ENCODE measurements around the genes SPATA31C2, SPIN1 and NXNL2.

GRCh38 chr9:88138181-88138644 lies at the start of gene SPATA31C2:
Gene SPATA31C2, minus strand, starts transcription at chr9:88138475.
- PRO-cap: no peak
- RAMPAGE, long total RNA, 4 experiments: no peak in any of the 4 experiments

DNA sequence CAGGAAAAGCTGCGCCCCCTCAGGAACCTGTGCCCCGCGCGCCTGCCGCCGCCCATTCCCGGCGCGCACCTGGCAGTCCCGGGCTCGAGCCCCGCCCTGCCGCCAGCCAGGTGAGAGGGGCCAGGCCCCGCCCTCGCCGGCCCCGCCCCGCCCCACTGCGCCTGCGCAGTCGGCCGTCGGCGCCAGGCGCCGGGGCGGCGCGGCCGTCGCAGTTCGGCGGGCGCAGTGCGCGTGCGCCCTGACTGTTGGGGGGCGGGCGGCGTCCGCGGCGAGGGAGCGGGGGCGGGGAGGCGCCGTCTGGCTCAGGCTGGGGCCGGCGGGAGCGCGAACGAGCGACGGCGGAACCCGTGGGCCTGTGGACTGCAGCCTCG lies at the start of gene SPIN1:
SPIN1 (plus strand) TSS at position 288 of the 371 bp plus-strand sequence.
- PRO-cap: bidirectional peak, plus-strand start at position 296 of the sequence, minus-strand start at position 135 of the sequence
- RAMPAGE, long total RNA, 4 experiments: start-site peak on the plus strand in 4 of 4 experiments, centred at positions 288 to 305 of the sequence, 433 to 1,089 reads per replicate

- PRO-cap: unidirectional peak, plus-strand start at chr9:88535178
- RAMPAGE, long total RNA, 4 experiments: start-site peak on the plus strand in 3 of 4 experiments, at chr9:88535102-88535212 at its widest, 6 to 17 reads per replicate
Measured at GRCh38 chr9:88535034-88535308, at the start of gene NXNL2. Gene NXNL2, plus strand, starts transcription at chr9:88535178.

DNA sequence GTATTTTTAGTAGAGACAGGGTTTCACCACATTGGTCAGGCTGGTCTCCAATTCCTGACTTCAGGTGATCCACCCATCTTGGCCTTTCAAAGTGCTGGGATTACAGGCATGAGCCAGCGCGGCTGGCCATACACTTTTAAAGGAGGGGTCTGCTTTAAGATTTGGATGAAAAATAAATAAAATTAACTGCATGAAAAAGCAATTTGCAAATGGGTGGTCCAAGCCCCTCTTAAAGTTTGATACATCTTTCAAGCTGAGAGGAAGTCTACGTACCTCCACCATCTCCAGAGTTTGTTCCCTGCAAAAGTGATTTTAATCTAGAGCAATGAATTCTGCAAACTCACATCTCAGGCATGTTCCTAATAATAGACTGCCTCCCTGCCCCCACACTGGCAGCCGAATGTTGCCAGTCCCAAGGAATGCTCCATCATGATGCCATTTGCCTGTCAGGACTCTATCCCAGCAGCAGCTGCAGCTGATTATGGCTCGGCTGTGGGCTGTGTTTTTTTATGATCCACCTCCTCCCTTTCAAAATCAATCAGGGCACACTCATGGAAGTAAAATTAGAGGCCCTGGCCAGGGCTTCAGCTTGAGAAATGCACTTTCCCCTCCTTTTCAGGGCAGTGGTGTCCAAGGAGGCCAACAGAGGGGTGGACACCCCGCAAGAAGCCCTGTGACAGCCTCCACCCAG lies 176.9 kb upstream of the S1PR3 start:
- PRO-cap: unidirectional peak, plus-strand start at position 435 of the sequence
- RAMPAGE, long total RNA, 4 experiments: no peak in any of the 4 experiments

DNA sequence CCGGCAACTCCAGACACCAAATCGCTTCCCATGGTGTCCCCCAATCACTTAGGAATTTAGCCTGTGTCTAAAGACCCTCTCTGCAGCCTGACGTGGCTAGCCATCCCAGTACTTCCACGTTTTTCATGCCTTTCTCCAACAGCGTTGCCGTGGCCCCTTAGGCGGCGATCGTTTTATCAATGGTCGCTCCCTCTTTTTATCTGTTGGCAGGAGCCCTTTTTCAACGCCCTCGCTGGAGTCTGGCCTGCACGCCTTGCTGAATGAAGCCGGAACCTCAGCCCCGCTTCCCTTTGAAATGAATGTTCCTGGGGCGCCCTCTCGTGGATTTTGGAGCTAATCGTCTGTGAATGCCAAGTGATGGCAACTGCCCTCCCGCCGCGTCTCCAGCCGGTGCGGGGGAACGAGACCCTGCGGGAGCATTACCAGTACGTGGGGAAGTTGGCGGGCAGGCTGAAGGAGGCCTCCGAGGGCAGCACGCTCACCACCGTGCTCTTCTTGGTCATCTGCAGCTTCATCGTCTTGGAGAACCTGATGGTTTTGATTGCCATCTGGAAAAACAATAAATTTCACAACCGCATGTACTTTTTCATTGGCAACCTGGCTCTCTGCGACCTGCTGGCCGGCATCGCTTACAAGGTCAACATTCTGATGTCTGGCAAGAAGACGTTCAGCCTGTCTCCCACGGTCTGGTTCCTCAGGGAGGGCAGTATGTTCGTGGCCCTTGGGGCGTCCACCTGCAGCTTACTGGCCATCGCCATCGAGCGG lies 9.8 kb downstream of the S1PR3 start:
- PRO-cap: no peak
- RAMPAGE, long total RNA, 4 experiments: start-site peak on the minus strand in 1 of 4 experiments, centred at position 482 of the sequence, 6 reads per replicate

- PRO-cap: no peak
- RAMPAGE, long total RNA, 4 experiments: no peak in any of the 4 experiments
Measured at GRCh38 chr9:89316989-89317690, 1.2 kb upstream of the SECISBP2 start.

- PRO-cap: no peak
- RAMPAGE, long total RNA, 4 experiments: no peak in any of the 4 experiments
Measured at GRCh38 chr9:89536095-89536724, 38.3 kb upstream of the SEMA4D start.

DNA sequence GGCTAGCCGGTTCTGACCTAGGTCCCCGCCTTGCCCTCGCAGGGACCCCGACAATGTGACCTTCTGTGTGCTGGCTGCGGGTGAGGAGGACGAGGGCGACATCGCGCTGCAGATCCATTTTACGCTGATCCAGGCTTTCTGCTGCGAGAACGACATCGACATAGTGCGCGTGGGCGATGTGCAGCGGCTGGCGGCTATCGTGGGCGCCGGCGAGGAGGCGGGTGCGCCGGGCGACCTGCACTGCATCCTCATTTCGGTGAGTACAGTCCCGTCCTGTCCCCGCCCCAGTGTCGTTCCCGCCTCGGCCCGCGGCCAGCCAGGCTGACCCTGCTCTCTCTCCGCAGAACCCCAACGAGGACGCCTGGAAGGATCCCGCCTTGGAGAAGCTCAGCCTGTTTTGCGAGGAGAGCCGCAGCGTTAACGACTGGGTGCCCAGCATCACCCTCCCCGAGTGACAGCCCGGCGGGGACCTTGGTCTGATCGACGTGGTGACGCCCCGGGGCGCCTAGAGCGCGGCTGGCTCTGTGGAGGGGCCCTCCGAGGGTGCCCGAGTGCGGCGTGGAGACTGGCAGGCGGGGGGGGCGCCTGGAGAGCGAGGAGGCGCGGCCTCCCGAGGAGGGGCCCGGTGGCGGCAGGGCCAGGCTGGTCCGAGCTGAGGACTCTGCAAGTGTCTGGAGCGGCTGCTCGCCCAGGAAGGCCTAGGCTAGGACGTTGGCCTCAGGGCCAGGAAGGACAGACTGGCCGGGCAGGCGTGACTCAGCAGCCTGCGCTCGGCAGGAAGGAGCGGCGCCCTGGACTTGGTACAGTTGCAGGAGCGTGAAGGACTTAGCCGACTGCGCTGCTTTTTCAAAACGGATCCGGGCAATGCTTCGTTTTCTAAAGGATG lies 1.1 kb downstream of the GADD45G start:
- PRO-cap: bidirectional peak, plus-strand start at position 64 of the sequence, minus-strand start outside the sequence; unidirectional peak, plus-strand start at position 354 of the sequence; bidirectional peak, plus-strand start at position 803 of the sequence, minus-strand start at position 696 of the sequence
- RAMPAGE, long total RNA, 4 experiments: no peak in any of the 4 experiments

GRCh38 chr9:89654316-89654844 lies 49.6 kb downstream of the GADD45G start:
- PRO-cap: no peak
- RAMPAGE, long total RNA, 4 experiments: no peak in any of the 4 experiments

- PRO-cap: no peak
- RAMPAGE, long total RNA, 4 experiments: no peak in any of the 4 experiments
Measured at GRCh38 chr9:89656002-89656746, 51.4 kb downstream of the GADD45G start.

DNA sequence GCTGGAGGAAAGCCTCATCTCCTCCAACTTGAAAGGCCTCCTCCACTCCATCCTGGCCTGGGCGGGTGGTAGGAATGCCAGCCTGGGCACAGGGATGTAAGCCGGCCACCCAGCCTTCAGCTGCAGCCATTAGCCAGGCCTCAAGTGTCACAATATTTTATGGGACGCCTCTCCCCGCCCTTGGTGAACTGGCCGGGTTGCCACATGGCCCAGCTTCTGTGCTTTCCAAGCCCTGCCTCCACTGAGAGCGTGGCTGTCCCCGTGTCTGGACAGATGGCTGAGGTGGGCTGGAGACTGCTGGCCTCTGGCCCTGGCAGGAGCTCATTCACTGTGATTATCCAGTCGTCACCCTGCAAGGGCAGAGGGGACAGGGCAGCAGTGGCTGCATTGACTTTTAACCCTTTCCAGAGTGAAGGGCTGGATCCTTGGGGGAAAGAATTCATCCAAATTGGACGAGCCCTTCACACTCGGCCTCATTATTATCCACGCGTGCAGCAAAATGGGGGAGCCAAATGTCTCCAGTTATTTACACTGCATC lies 70.6 kb downstream of the GADD45G start:
- PRO-cap: no peak
- RAMPAGE, long total RNA, 4 experiments: no peak in any of the 4 experiments

- PRO-cap: no peak
- RAMPAGE, long total RNA, 4 experiments: no peak in any of the 4 experiments
Measured at GRCh38 chr9:89701297-89701557, 96.4 kb downstream of the GADD45G start.

DNA sequence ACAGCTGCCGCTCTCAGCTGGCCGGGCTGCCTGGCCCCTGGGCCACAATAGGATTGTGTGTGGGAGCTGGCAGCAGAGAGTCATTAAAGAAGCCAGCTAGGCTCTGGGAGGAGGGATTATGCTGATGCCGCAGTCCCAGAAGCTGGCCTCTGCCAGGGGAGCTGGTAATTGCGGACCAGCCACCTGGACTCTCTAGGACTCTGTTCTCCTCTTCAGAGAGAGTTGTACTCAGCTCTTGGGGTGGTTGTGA lies 145.5 kb downstream of the GADD45G start:
- PRO-cap: no peak
- RAMPAGE, long total RNA, 4 experiments: no peak in any of the 4 experiments

GRCh38 chr9:89844511-89845146 lies 239.8 kb downstream of the GADD45G start:
- PRO-cap: no peak
- RAMPAGE, long total RNA, 4 experiments: no peak in any of the 4 experiments

DNA sequence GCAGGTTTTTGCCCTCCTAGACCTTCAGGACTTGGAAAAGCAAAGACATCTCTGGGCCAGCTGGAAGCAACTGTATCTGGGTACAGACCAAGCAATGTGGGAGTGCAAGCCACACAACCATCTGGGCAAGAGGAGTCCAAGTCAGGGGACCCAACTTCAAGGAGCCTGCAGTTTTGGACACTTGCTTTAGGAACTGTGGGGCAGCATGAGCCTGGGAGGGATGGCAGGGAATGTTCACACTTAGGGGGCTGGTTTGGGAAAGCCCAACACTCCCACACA lies 323.3 kb downstream of the GADD45G start:
- PRO-cap: no peak
- RAMPAGE, long total RNA, 4 experiments: no peak in any of the 4 experiments

DNA sequence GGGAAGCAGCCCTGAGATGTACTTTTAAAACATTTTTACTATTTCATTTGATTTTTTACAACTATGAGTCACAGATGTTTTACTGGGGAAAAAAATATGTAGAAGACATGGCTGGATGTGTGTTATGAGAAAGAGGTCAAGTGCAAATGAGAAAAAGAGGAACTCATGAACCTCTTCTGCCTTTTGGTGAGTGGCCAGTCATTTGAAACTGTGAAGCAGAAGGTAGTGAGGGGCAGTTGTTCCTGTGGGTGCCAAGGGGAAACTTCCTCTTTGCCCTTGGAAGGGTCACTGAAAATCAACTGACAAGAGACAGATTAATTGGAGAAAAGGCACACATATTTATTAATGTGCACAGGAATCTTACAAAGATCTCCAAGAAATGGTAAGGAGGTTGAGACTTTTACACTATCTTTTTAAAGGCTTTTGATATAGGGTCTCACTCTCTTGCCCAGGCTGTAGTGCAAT lies 31.2 kb upstream of the SYK start:
- PRO-cap: no peak
- RAMPAGE, long total RNA, 4 experiments: no peak in any of the 4 experiments

DNA sequence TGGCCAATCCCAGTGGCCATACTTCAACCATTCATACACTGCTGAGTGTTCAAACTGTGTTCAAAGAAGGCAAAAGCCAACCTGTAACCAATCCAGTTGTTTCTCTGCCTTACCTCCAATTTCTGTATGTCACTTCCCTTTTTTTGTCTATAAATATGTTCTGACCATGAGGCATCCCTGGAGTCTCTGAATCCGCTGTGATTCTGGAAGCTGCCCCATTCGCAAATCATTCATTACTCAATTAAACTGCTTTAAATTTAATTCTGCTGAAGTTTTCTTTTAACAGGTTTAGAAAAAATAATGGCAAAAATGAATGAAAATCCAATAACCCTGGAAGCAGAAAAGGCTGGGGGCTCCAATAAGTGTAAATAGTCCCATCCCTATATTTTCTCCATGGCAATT lies 1.1 kb upstream of the SYK start:
- PRO-cap: no peak
- RAMPAGE, long total RNA, 4 experiments: no peak in any of the 4 experiments

GRCh38 chr9:90803800-90804319 lies 2.2 kb downstream of the SYK start:
- PRO-cap: no peak
- RAMPAGE, long total RNA, 4 experiments: no peak in any of the 4 experiments

DNA sequence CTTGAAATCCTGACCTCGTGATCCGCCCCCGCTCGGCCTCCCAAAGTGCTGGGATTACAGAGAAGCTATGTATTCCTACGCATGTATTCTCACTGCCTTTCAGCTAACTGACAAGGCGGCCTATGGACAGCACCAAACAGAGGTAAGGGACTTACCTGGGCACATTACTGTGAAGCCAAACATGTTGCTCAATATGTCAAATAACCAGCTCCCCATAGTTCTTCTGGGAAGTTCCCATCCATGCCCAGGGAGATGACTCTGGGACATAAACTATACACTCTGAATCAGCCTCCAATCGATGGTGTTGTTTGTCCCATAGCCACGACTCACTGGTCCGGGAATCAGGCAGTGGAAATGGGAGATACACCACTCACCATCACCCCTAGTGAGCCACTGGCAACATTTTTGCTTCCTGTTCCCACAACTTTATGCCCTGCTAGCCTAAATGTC lies 114.7 kb downstream of the SYK start:
- PRO-cap: no peak
- RAMPAGE, long total RNA, 4 experiments: no peak in any of the 4 experiments

GRCh38 chr9:90935047-90935603 lies 133.5 kb downstream of the SYK start:
- PRO-cap: no peak
- RAMPAGE, long total RNA, 4 experiments: no peak in any of the 4 experiments